ENCODE measurements around a stretch of chr2.

DNA sequence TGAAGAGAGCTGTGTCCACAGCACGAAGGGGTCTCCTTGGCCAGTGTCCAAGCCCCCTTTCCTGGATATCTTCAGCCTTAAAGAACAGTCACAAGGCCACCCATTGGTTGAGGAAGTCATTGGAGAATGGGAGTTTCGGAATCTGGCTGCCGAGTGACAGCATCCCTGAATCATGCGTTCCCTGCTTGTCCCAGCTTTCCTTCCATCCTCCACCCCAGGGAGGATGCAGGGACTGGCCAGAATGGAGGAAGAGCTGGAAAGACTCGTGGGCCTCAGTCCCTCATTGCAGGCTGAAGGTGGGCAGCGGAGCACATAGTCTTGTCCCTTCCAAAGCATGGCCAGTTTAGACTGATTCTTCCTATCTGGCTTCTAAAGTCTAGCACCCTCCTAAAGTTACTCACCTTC, 20.8 kb downstream of the IGFBP5 start:
- PRO-cap, result no peak
- RAMPAGE, long total RNA, result no peak

DNA sequence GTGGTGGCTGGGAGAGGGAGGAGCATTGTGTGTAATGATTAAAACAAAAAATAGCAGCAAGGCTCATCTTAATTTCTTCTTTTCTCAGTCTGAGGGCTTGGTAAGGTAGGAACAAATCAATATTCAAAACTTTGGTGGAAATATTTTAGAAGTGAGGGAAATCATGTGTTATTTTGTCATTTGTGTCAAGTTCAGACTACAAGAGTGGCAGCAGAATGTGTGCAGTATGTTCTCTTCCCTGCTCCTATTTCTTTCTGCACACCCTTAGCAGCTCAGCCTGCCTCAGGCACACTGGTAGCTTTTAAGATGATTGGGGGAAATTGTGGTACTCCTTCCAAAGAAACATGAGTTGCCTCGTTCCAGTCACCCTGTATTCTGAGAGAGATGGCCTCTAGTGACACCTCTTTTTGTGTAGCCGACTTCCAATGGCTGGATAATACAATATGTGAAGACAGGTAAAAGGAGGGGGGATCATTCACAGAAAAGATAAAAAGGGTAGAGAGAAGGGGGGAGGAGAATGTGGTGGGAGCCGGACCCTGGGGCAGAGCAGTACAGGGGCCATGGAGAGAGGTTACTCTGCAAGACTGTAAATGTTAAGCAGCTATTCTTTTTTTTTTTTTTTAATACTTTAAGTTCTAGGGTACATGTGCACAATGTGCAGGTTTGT, 1.9 kb upstream of the IGFBP5 start:
- PRO-cap, result no peak
- RAMPAGE, long total RNA, result no peak

DNA sequence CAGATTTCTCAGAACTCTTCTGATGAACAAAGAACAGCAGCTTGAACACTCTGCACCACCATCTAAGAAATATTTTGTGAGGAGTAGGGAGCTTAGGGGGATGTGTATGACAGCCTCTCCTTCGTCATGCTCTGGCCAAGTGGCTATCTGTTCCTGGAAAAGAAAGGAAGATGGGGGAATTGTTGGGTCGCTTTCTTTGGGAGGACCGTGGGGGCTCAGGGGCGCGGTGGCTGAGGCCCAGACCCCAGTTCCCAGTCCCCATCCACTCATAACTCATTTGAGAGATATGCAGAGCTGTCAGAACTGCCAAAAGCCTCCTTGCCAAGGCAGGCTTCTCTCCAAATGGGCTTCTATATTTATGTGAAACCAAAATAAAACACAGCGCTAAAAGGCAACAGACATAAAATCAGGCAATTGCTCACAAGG, 114.7 kb upstream of the TNP1 start:
- PRO-cap, result no peak
- RAMPAGE, long total RNA, result no peak

- PRO-cap, result no peak
- RAMPAGE, long total RNA, result no peak
These were observed 230.1 kb upstream of the TNP1 start for GRCh38 chr2:217089839-217090549.

DNA sequence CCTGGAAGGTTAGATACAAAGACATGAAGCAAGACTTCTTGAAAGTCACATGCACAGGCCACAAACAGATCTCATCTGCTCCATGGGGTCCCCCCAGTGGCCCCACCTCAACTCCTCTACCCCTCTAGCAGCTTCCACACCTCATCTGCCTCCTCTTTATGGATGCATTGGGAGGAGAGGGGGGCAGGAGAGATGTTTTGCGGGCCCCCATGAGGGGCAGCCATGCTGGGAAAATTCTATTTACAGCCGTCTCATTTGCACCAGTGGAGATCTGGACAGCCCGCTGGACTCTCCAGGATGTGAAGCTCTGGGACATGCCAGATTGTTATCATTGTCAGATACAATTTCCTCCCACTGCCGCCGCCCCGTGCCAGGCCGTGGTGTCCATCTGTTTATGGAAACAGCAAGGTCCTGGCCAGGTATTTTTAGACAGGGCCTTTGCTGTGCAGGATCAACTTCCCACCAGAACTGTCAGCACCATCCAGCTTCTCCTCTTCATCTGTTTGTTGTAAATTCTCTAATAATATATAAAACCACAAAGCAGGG, 398.4 kb downstream of the TNS1 start:
- PRO-cap, result no peak
- RAMPAGE, long total RNA, result no peak

- PRO-cap, result no peak
- RAMPAGE, long total RNA, result no peak
These were observed 349.5 kb downstream of the TNS1 start for GRCh38 chr2:217653193-217653802.

GRCh38 chr2:217707061-217707581, 295.7 kb downstream of the TNS1 start:
- PRO-cap, result no peak
- RAMPAGE, long total RNA, result no peak

DNA sequence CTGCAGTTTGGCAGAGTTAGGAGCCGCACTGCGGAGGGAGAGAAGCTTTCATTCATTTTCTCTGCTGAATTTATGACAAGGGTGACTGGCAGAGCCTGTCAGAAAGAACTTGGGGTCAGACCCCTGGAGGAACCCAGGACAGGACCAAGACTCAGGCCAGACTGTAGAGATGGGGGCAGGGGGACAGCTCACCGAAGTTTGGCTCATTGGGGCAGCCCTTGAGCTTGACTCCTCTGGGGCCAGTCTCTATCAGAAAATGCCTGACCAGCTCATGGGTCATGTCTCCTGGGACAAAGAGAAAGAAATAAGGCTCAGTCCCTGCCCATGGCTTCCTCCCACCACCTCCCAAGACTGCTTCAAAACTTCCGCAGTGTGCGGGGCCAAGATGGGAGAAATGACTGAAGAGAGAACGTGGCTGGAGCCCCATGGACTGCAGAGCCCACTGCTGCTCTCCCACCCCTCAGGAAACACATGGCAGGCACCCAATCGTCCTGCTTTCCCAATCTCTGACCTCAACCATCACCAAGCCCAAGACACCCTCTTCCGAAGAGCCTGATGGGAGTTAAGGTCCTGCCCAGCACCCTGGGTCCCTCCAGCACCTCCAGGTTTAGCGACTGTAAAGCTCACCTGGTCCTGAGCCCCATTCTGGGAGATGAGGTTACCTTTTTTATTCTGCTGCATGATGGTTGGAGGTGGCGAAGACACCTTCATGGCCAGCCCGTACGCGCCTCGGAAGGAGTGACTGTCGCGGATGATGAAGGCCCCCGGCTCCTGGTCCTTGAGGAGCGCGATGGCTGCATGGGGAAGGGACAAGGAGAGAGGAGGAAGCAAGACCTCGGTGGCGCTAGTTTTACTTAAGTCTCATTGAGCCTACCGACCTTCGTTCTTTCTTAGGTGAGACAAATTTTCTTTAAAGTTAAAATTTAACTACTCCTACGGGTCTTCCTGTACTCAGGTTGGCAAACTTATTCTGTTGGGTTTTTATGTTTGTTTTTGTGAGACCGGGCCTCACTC, 189.5 kb downstream of the TNS1 start:
- PRO-cap, result no peak
- RAMPAGE, long total RNA, result no peak

- PRO-cap, result no peak
- RAMPAGE, long total RNA, result no peak
These were observed 177.7 kb downstream of the TNS1 start for GRCh38 chr2:217824768-217825788.

- PRO-cap, result no peak
- RAMPAGE, long total RNA, result no peak
These were observed 160.6 kb downstream of the TNS1 start for GRCh38 chr2:217842013-217842824.

DNA sequence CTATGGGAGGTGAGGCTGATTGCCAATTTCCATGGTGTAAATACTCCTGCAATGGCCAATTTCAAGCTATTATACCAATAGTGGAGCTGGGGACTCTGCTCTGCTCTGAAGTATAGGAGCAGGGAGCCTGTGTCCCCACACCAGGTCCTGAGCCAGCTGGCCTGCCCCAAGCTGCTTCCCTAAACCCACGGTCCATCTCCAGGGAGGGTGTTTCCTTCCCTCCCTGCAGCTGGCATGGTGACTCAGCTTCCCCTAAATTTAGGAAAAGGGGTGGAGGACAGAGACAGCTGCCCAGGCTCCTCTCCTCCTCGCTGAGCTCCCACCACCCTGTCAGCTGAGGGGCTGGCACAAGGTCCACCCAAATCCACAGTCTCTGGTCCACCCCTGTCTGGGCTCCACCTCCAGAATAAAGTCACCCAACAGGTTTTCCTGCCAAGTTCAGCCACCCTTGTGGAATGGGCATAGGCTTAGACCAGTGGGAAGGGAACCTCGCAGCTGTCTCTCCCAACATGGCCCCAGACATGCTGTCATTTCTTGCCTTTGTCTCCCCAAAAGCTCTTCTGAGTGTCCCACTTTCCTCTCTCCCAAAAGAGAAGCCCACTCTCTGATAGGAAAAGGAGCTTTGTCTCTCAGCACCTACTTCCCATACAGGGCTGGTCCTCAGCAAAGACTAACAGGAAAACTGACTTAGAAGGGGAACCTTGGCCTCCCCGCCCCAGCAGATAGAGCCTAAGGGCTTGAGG, 156.4 kb downstream of the TNS1 start:
- PRO-cap, result no peak
- RAMPAGE, long total RNA, result no peak

GRCh38 chr2:217890019-217890951, 112.5 kb downstream of the TNS1 start:
- PRO-cap, result no peak
- RAMPAGE, long total RNA, result no peak

- PRO-cap, result no peak
- RAMPAGE, long total RNA, result no peak
These were observed 98.2 kb downstream of the TNS1 start for GRCh38 chr2:217904699-217904894.

- PRO-cap, result no peak
- RAMPAGE, long total RNA, result no peak
These were observed 90.3 kb downstream of the TNS1 start for GRCh38 chr2:217912091-217913201.

DNA sequence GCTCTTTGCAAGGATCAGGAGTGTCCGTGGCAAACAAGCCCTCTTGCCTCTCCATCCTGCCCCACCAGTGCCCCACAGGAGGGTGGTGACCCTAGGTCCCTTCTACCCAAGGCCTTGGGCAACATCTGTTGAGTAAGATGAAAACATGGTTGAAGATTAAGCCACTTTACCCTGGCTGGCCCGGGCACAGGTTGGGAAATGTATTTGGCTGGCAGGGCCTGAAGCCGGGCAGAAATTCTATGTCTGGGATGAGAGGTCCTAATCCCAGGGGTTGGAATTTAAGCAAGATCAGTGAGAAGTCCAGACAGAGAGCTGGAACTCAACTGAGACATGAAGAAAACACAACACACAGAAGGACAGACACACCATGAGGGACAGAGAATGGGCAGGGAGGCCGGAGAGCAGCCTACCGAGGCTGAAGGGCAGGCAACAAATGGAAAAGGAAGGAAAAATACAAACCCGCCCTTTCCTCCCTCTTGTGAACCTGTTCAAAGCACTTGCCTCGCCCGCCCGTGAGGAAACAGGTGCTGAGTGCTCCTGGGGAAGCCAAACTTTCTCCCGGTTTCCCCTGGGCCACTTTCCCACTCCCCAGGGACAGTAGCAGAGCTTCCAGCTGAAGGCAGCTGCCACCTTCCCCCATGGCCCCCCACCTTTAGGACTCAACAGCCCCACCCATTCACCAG, 86.1 kb downstream of the TNS1 start:
- PRO-cap, result no peak
- RAMPAGE, long total RNA, result no peak

GRCh38 chr2:217935097-217935451, 67.7 kb downstream of the TNS1 start:
- PRO-cap, result no peak
- RAMPAGE, long total RNA, result no peak

DNA sequence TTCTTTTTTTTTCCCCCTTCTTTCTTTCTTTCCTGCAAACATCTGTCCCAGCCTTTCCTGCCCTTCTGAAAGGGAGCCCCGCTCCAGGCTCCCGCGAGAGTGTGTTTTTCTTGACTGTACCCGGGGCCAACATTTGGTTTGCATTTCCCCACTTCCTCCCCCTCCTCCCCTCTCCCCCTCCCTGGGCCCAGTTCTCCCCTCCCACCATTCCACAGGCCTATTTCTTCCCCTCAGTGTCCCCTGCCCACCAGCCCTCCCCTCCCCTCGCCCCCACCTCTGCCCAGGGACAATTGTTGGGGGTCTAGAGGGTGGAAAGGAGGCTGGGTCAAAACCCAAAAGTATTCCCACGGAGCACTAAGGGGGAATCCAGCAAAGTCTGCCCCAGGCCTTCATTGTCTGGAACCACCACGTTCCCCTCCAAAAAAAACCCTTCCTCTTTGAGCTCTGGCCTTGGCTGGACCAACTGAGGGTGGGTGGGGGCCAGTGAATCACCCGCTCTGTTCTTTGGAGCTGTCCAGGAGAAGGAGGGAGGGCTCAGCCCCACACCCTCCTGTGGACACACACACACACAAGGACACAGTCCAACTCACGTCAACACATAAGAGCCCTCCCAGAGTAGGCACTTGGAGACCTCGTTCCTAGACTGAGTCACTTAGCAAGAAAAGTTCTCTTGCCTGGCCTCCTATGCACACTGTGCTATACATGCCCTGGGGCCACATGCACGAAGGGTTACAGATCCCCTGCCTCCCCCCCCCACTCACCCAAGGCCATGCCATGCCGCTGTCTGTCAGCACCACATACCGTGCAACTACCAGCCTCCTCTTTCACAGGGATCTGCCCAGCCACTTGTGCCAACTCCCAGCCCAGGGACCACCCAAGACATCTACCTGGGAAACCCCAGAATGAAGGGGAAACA, 1.1 kb upstream of the TNS1 start:
- PRO-cap, result no peak
- RAMPAGE, long total RNA, result no peak

GRCh38 chr2:218033847-218034353, 31.1 kb upstream of the TNS1 start:
- PRO-cap, result no peak
- RAMPAGE, long total RNA, result no peak

DNA sequence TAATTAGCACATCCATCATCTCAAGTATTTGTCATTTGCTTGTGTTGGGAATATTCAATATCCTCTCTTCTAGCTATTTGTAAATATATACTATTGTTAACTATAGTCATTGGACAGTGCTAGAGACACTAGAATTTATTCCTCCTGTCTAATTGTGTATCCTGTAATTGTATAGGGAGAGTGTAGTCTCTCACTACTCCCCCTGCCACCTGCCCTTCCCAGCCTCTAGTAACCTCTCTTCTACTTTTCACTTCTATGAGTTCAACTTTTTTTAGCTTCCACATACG, 23.0 kb upstream of the RUFY4 start:
- PRO-cap, result no peak
- RAMPAGE, long total RNA, result no peak

GRCh38 chr2:218237950-218238436, 21.0 kb downstream of the ARPC2 start:
- PRO-cap, result no peak
- RAMPAGE, long total RNA, result no peak